ENCODE measurements around a stretch of chr20.

DNA sequence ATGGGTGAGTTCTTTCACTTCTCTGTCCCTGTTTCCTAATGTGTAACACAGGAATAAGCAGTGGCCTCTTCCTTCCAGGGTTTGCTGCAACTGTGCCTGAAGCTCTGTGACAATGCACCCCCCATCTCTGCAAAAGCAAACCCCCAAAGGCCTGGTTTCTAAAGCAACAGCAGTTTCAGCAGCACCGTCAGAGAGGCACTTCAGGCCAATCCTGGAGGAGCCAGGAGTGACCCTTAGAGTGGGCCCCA is 2.2 kb downstream of the ADISSP start:
- PRO-cap, result no peak

DNA sequence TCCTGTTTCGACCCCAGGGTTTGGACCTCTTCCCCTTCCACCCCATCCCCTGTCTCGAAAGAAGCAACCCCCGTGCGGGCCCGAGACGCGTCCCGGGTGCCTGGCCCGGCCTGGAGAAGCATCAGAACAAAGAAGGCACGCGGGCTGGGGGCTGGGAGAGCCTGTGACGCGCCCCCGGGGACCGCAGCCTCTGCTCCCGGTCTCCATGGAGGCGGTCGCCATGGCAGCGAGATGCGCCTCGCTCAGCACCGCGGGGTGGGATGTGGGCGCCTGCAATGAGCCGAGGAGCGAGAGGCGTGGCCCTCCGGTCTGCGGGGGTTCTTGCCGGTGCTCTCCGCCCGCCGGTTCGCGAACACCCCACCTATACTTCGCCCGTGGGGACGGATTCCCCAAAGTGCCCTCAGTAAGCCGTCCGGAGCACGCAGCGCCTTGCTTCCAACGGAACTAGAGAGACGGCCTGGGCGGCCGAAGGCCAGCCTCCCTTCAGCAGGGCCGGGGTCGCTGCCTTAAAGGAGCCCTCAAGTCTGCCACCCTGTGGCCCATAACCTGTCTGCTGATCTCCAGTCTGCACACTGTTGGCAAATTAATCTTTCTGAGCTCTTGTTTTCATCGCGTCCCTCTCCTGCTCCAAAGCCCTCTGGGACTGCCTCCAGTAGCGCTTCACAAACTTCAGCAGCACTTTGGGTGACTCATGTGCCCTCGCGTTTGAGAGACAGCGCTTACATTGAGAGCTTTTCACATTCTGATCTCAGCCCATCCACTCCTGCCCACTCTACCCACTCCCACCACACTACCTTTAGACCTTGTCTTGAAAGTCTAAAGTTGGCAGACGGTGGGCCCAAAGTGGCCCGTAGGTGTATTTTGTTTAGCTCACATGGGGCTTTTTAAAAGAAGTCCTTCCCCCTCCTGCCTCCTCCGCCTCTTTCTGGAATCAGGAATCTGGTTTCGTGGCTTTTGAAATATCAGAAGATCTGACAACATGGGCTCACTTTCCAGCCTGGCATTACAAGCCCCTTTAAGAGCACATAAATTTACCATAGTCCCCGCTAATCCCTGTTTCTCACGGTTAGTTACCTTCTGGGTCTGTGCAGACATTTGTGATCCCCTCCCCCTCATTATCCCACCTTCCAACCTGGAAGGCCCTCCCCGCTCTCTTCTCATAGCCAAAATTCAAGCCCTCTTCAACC is 1.1 kb upstream of the ADISSP start:
- PRO-cap, result unidirectional peak, minus-strand start at position 639 of the sequence

- PRO-cap, result no peak
Measured at GRCh38 chr20:3801143-3802191, 5.4 kb downstream of the CDC25B start.

GRCh38 chr20:3811400-3812350 is 8.7 kb upstream of the AP5S1 start:
- PRO-cap, result no peak

DNA sequence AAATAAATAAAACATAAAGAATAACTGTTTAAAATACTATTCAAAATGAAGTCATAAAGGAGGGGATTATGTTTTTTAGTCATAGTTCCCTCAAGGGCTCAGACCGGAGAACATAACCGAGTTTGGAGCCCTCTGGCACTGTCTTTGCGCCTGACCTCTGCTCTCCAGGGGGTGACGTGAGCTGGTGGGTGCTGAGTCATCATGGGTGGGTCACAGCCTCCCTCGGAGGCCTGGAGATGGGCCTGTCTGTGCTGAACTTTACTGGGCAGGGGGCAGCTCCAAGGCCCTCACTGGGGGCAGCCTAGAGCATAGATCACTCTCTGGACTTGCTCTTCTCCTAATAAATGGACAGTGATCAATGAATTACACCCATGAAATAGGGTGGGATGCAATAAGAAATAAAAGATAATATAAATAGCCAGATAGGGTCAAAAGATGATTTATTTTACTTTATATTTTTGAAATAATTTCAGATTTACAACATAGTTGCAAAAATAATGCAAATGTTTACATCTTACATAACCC is 3.1 kb upstream of the MAVS start:
- PRO-cap, result no peak

GRCh38 chr20:3866374-3867301 is 20.0 kb downstream of the MAVS start:
- PRO-cap, result no peak

GRCh38 chr20:3874033-3875058 is 14.8 kb upstream of the PANK2 start:
- PRO-cap, result no peak

GRCh38 chr20:3875803-3876553 is 13.2 kb upstream of the PANK2 start:
- PRO-cap, result no peak

DNA sequence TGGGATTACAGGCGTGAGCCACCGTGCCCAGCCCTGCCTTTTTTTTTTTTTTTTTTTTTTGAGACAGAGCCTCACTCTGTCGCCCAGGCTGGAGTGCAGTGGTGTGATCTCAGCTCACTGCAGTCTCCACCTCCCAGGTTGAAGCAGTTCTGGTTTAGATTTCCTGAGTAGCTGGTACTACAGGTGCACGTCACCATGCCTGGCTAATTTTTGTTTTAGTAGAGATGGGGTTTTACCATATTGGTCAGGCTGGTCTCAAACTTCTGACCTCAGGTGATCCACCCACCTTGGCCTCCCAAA is 17.8 kb downstream of the PANK2 start:
- PRO-cap, result no peak

DNA sequence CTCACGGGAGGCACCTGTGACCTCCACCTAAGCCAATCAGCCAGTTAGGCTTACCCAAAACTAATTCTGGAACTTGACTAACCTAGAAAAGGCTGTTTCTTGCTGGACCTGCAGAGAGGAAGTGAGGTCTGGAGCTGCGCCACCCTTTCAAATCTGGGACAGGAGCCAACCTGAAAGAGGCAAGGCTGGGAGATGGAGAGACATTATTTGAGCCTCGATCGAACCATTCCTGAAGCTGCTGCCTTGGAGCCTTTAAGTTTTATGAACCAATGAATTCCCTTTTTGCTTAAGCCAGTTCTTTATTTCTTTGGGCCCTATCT is 36.1 kb upstream of the SMOX start:
- PRO-cap, result no peak

GRCh38 chr20:4782324-4783282 is 40.8 kb downstream of the RASSF2 start:
- PRO-cap, result no peak

GRCh38 chr20:4792435-4792862 is 31.0 kb downstream of the RASSF2 start:
- PRO-cap, result no peak

GRCh38 chr20:4898196-4898832 is 74.9 kb upstream of the RASSF2 start:
- PRO-cap, result no peak

DNA sequence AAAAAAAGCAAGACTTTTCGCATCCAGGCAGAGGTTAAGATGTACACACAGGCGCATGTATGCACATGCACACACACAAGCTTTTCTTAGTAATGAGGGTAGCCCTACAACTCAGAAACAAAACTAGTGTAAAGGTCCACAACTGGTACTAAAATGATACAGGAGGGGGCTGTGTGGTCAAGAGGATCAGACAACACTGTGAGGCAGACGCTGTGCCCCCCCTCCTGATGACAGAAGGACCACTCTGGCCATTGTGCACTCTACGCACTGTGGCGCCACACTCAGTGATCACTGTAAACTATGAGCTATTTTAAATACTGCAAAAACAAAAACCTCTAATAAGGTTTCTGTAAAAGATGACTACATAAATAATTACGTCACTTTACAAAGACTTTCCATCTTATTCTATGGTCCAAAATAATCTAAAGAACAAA is 81.7 kb upstream of the RASSF2 start:
- PRO-cap, result no peak

DNA sequence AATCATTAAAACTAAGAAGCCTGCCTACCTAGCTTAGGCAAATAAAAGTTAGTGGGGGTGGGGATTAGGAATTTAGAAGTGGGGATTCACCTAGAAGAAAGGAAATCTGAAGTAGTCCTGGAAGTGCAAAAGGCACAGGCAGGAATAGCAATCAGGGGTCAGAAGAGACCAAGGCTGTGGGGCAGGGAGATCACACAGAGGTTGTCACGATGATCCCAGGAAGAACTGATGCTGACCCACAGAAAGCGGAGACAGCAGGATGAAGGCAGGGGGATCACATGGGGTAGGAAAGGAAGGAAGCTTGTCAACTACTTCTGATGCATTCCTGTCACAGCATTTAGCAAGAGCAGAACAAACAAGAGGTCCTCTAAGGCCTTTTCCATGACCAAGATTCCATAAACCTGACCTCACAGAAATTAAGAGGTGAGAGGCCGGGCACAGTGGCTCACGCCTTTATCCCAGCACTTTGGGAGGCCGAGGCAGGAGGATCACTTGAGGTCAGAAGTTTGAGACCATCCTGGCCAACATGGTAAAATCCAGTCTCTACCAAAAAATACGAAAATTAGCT is 79.1 kb downstream of the SLC23A2 start:
- PRO-cap, result no peak

DNA sequence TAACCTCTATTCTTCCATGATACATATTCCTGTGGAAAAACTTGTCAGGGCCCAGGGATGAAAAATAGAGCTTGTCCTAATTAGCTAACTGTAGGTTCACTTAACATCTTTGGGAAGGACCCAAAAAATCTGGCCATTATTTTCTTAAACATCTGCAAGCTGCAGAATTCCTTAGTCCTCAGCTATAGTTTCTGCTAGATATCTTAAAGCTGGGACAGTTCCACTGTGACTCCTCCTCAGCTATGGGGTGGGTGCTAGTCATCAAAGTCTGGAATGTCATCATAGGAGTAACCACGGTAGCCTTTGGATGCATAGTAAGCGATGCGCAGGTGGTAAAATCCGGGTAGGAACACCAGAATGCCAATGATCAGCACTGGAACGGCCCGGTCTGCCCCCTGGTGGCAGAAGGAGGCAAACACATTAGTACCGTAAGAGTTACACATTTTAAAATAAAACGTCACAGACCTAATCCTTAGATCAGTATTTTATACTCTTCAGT is 12.3 kb downstream of the TMEM230 start:
- PRO-cap, result no peak

GRCh38 chr20:5117212-5117890 is 2.4 kb downstream of the PCNA start:
- PRO-cap, result no peak

DNA sequence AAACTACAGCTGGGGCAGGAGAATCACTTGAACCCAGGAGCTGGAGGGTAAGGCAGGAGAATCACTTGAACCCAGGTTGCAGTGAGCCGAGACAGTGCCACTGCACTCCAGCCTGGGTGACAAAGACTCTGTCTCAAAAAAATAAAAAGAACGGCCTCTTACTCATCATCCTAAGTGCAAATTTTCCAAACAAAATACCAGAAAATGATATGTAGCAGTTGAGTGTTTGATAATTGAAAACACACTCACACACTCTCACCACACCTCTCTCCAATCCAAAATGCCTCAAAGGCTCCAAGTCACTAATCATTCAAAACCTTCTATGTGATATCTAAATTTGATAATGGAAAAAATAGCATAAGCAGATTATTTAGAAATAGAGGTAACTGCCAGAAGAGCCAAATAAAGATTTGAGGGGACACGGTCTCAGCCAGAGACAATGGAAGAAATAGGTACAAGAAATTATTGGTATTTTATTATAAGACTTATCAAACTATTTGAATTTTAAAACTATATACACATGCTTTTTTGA is 59.1 kb downstream of the GPCPD1 start:
- PRO-cap, result no peak

- PRO-cap, result no peak
Measured at GRCh38 chr20:5592894-5593328, 17.9 kb downstream of the GPCPD1 start.

DNA sequence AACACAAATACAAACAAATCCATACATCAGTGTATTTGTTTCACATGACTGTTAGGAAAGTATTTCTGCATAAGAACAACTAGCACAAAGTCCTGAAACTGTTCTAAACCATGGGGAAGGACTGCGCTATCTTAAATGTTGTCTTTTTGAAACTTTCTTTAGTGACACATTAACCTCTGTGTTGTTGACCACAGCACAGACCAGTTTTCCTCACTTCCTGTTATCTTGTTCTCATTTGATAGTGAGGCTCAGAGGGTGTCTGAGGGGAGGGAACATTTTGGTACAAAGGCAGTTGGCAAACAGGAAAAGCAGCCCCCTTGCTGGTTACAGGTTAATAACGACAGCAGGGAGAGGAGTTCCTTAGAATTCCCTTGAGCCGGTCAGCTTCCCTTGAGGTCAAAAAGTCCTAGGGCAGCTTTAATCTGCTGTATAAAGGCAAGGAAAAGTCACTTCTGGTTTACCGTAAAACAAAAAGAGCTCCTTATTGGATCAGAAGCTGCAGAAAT is 143.5 kb upstream of the BMP2 start:
- PRO-cap, result no peak